Parietal lobe (tissue), 2 donors: ENCODE results near the genes RHD, PAFAH2, EXTL1 and CATSPER4.

DNA sequence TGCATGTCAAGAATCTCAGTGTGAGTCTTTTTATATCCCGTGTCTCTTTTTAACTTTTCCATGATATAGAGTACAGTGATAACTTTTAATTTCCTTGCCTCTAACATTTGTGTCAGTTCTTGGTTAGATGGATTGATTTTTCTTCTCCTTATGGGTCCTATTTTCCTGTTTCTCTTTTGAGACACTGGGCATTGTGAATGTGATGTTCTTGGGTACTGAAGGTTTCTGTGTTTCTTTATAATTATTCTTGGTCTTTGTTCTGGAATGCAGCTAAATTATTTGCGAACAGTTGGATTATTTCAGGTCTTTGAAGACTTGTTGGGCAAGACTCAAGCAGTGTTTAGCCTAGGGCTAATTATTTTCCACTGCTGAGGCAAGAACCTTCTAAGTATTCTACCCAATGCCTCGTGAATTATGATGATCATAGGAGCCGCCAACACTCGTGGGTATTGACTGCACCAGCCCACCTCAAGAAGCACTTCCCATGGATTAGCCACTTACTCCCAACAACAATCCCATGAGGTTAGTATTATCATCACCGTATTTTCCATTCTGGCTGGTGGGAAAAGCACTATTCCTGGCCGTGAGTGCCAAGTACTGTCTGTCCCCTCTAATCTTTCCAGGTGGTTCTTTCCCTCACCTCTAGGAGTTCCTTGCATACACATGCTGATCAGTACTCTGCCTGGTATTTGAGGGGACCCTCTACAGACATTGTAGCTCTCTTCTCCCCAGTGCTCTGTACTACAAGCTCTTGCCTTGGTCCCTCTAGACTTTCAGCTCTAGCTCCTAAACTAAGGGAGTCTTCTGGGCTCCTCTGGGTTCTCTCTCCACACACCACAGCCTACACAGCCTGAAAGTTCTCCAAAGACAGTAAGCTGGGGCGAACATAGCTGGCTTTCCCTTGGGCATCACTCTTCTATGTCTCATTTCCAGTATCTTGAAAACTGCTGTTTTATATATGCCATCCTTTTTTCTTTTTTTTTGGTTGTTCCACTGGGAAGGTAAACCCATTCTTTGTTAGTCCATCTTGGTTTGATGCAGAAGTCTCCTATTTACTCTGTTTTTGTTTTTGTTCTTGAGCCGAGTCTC is 13.2 kb downstream of the SYF2 start:
- RAMPAGE, long total RNA, result no peak

- RAMPAGE, long total RNA, result no peak
Measured at GRCh38 chr1:25272121-25272869, at the start of gene RHD. RHD (plus strand) TSS chr1:25272509.

- RAMPAGE, long total RNA, result no peak
Measured at GRCh38 chr1:25360565-25361629, 22.8 kb downstream of the TMEM50A start.

- RAMPAGE, long total RNA, result no peak
Measured at GRCh38 chr1:25361870-25362498, 23.9 kb downstream of the TMEM50A start.

GRCh38 chr1:25566315-25566765 is 22.9 kb downstream of the LDLRAP1 start:
- RAMPAGE, long total RNA, result no peak

GRCh38 chr1:25642516-25643054 is 26.0 kb downstream of the MAN1C1 start:
- RAMPAGE, long total RNA, result no peak

- RAMPAGE, long total RNA, result no peak
Measured at GRCh38 chr1:25773856-25774218, 26.2 kb upstream of the SELENON start.

GRCh38 chr1:25777944-25778622 is 21.9 kb upstream of the SELENON start:
- RAMPAGE, long total RNA, result no peak

DNA sequence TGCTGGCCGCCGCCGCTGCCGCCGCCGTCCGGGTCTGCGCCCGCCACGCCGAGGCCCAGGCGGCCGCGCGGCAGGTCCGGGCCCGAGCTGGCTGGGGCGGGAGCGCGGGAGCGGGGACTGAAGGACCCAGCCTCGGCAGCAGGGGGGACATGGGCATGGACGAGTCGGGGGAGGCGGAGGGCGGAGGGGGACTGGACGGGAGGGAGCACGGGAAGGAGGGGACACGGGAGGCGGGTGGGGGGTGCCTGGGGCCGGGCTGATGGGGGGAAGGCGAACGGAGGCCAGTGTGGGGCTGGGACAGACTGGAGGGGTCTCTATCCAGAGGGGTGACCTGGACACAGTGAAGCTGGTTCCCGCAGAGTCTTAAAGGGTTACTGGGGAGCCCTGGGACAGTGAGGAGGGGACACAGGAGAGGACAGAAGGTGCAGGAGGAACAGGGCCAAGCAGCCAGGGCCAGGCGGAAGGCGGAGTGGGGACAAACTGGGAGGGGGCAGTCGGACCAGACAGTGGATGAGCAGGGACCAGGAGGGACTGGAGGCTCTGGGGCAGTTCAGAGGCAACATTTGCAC is 431 bp downstream of the SELENON start:
- RAMPAGE, long total RNA, result no peak

DNA sequence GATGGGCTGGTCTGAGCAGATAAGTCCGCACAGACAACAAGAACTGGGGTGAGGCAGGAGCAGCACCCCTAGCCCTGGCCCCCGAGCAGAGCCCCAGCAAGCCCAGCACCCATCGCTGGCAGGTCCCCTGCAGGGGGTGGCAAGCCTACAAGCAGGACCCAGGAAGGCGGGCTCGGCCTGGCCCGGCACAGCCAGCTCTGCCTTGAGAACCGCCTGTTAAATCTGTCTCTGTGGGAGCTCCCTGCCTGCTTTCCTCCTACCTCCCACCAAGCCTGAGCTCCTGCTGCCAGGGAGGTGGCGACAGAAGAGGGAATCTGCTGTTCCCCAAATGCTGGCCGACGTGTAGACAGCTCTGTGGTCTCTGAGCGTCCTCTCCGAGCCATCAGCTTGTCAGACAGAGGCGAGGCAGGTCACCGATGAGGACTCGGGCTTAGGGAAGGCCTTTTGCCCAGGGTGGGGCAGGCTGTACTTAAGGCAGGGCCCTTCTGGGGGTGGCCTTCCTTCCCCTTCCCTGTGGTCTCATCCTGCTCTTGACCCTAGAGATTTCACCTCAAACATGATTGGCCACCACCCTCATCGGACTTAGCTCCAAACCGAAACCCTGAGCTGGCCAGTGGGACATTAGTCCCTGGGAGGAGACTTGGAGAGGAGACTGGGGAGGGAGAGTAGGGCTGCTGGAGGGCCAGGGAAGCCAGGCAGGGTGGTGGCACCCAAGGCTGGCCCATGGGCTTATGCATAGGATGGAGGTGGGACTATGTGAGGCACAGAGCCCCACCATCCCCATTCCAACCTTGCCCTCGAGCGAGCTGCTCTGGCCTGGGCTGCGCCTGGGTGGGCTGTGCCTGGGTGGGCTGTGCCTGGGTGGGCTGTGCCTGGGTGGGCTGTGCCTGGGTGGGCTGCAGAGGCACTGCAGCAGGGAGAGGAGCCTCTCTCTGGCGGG is 7.8 kb downstream of the SELENON start:
- RAMPAGE, long total RNA, result no peak

GRCh38 chr1:25923144-25923660 is 17.0 kb upstream of the STMN1 start:
- RAMPAGE, long total RNA, result no peak

DNA sequence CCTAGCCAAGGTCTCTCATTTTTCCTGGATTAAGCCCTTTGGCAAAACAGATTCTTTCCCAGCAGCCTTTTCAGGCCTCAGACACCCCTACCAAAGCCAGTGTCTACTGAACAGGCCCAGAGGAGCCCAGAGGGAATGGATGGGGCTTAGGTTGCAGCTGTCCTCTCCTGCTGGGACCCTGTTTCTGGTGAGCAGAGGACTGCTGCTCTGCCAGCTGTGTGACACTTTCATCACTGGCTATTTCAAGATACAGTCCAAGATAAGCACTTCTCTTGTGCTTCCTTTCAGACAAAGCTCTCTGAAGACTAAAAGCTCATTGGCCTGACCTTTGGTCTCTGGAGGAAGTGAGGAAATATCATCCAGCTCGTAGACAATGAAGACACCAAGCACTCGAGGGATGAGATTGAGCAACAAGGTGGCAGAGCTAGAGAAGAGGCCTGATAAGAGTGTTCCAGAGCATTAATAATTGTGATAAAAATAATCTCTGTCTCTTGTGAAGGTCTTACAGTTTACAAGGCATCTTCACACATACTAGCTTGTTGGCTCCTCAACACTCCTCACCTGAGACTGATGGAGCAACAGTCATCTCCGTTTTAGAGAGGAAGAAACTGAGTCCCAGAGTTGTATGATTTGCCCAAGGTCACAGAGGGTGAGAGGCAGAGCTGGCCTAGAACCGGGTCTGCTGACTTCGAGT is 829 bp downstream of the PAFAH2 start:
- RAMPAGE, long total RNA, result no peak

- RAMPAGE, long total RNA, result no peak
Measured at GRCh38 chr1:25997595-25998245, at the start of gene PAFAH2. PAFAH2 (minus strand) TSS chr1:25998063.

DNA sequence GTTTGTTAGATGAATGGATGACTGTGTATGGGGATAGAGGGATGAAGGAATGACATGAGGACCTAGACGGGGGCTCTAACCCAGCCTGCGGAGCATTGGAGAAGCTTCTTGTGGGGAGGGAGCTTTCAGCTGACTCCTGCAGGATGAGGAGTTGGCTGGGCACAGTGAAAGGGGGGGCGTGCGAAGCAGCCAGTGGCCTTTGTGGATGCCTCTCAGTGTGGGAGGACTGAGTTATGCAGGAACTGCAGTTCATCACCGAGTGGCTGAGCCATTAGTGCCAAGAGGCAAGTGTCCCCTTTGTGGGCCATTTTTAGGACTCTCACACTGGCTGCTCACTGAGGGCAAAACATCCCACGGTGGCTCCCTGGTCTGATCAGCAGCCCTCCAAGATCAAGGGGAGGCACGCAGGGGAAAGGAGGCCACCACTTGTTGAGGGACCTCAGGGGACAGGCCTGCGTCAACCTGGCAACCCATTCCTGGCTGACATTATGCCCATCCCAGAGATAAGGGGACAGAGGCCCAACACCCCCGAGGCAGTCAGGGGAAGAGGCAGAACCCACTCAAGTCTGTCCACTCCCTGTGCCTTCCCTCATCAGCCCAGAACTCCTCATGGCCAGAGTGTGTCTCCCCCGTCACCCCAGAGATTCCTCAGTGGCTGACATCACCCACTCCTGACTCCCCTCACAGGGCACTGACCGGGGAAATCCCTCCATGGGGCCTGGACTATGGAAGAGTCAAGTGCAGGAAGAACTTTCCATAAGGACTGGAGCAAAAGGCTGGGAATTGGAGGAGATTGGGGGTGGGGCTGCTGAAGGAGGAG is 945 bp upstream of the EXTL1 start:
- RAMPAGE, long total RNA, result no peak

GRCh38 chr1:26021364-26022477 is at the start of gene EXTL1:
EXTL1 (plus strand) TSS chr1:26021775.
- RAMPAGE, long total RNA, result no peak

DNA sequence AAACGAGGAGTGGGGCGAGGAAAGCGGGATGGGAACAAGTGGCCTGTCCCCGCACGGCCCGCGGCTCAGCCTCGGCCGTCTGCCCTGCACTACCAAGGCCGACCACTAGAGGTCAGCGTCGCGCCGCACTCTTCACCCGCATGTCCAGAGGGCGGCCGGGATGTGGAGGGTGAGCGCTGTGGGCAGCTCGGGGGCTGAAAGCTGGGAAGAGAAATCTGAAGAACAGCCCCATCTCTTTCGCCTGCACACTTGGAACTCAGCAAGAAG is 10.0 kb downstream of the SLC30A2 start:
- RAMPAGE, long total RNA, result no peak

DNA sequence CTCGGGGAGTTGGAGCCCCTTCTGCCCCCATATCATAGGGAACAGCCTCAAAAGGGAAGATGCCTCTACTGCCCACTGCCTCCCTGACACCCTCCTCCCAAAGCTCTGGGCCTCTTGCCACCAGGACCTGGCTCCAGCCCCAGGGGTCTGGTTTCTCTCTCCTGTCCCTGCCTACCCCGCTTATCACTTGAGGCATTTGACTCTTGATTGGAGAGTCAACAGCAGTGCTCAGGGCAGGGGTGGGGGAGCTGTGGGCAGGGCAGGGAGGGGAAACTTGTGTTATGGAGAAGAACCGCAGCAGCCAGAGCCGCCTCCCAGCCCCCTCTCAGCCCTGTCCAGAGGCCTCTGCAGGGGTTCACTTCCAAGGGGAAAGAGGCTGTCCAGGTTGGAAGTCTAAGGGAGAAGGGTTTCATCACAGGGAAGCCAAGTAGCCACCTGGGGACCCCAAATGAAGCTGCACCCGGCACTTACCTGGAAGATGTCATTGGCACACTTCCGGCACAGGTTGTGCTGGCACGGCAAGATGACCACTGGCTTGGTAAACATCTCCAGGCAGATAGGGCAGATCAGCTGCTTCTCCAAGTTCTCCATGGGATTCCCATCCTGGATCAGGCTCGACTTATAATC is 452 bp downstream of the TRIM63 start:
- RAMPAGE, long total RNA, result no peak

- RAMPAGE, long total RNA, result no peak
Measured at GRCh38 chr1:26161119-26162441, 2.7 kb downstream of the FAM110D start.

DNA sequence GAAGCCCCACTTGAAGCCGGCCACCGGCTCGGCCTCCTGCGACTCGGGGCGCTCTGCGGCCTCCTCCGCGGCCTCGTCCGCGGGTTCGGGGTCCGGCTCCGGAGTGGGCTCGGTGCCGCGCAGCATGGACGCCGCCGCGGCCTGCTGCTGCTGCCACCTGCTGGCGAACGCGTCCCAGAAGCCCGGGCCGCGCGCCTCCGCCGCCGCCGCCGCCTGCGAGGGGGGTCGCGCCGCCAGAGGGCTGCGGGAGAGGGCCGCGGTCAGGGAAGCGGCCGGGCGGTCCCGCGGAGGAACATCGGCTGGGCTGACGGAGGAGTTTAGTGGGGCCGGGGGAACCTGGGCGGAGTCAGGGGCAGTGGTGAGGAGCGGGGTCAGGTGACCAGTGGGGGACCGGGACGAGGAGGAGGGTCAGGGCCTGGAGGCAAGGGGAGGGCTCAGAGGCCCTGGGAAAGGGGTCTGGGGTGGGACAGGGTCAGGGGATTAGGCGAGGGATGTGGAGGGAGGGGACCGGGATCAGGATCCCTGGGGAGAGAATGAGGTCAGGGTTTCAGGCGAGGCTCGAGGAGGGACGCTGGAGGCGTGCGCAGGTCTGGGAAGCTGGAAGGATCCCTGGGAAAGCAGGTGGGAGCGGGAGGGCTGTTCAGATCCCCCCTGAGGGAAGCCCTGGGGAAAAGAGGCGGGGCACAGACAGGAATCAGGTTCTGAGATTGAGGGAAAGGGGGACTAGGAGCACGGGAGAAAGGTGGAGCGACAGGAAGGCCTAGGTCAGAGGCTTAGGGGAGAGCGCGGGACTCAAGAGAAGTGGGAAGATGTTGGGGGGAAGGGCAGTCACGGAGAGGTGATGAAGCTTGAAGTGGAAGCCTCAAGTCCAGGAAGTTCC is 4.3 kb downstream of the C1orf232 start:
- RAMPAGE, long total RNA, result no peak

- RAMPAGE, long total RNA, result no peak
Measured at GRCh38 chr1:26190330-26190832, at the start of gene CATSPER4. CATSPER4 (plus strand) TSS chr1:26190602.